NB4 (cell line): ENCODE measurements around a stretch of chr2.

DNA sequence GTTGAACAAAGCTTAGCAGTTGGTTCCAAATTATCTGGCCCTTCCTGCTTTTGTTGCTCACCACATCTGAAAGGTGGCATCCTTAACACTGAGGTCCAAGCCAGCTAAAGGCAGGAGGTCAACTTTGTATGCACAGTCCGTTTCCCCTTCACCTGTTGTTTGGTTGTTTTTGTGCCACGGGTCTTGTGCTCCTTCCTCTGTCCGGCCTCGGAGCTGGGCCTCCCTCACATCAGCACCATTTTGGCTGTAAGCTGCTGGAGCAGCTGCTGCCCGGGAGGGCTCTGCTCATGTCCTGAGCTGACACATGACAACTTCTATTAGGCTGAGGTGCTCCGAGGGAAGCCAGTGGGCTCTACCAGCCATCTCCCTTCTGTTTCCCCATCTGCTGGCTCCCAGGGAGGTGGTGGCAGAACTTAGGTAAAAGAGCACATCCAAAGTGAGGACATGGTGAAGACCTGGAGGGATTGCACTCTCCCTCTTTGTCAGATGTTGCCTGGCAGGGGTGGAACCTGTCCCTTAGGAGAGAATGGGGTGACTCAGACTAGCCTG, 49.6 kb upstream of the TNP1 start:
- RRBS, result 55% methylated on average over 3 of the region's 6 CpGs

- RRBS, result no CpG with 5 or more reads among the region's 8 CpGs
Measured at GRCh38 chr2:216933799-216934244, 74.0 kb upstream of the TNP1 start.

DNA sequence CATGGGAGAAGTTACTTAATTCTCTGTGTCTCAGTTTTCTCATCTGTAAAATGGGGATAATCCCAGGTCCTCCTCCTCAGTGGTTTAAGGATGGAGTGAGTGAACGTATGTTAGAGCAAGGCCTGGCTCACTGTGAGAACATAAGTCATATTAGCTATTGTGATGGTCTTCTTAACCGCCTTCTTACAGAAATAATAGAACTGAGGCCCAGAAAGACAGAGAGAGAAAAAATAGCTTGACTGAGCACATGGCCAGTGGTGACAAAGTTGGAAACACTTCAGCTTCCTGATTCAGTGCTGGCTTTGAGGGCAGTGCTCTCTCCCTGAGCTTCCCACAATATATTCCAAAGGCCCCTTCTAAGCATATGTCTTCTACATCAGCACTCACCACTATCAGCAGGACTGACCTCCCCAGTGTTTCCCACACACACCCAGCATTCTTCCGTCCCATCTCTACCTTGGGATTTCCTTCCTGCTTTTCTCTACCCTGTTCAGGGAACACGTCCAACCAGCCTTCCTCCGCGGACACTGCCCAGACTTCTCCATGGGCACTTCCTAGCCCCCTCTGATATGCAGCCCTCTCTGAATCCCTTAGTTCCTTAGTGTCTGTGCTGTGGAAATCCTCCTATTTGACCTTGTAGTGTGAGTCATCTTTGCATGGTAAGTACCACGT, 215.0 kb upstream of the TNP1 start:
- RRBS, result no CpG with 5 or more reads among the region's 7 CpGs

DNA sequence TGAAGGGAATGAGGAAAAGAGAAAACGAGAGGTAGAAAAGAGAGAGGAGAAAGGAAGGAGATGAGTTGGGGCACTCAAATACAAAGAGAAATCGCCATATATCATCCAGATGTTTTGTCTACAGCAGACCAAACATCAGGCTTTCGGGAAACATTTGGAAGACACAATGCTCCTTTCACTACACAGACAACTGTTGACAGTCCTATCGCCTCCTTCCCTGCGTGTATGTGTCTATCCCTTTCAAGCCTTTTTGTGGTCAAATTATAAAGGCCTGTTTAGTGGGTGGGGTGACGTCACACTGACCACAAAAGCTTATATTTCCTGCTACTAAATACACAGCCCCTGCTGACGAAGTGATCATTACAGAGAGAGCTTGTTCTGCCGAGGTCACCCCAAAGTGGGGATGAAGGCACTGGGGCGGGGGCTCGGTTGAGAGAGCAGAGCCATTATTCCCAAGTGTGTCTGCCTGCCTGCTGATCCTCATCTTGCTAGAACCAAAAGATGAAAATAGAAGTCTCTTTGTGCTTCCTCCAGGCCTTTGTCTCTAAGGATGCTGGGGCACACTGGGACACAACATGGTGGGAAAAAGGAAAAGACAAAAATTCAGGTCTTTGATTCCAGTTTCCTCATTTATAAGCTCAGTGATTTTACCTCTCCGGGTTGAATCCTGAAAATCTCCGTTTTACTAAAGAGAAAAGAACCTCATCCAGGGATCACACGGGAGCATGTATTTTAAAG, 302.8 kb upstream of the TNP1 start:
- RRBS, result no CpG with 5 or more reads among the region's 13 CpGs

DNA sequence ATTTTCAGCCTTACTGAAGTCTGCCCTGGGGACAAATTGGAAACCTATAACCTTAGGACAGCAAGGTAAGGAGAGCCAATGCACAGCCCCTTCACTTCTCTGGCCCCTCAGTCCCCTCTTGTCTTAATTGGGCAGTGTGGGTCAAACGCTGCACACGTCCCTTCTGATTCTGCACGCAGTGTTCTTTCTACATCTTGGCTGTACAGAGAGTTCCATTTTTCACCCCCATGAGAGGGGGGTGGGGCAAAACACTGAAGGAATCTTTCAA, 389.9 kb upstream of the TNP1 start:
- RRBS, result no CpG with 5 or more reads among the region's 3 CpGs

GRCh38 chr2:217393321-217394300, 533.7 kb upstream of the TNP1 start:
- RRBS, result no CpG with 5 or more reads among the region's 7 CpGs

DNA sequence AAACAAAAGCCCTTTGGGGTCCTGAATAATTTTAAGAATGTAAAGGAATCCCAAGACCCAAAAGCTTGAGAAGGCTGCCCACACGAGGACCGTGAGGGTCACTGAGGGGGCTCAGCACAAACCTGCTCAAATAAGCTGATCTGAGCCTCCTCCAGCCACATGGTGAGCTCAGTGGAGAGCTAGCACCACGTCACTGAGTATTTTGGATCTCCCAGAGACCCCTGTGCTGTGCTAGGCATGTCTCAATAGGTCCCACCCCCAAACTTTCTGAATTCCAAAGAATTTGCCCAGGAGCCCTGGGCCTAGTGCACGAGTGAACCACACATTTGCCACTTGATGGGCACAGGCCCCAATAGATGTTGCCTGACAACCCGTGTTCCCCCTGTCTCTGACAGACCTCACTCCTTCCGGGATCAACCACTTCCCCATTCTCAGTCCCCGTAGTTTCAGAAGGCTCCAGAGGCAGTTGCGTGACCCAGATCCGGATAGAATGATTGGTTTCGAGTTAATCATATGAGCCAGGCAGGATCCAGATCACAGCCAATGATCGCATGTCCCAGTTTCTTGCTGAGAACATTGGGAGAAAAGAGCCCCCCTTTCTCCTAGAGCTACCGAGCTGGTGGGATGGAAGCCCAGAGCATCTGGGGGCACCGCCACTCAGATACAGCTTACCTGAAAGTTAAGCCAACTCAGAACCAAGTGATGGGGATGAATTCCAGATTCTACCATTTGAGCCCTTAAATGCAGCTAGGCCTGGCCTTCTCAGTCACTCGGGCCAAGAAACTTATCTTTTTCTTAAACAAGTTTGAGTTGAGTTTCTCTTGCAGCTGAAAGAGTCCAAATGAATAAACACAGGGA, 203.8 kb downstream of the TNS1 start:
- RRBS, result 28% methylated on average over 4 of the region's 14 CpGs

DNA sequence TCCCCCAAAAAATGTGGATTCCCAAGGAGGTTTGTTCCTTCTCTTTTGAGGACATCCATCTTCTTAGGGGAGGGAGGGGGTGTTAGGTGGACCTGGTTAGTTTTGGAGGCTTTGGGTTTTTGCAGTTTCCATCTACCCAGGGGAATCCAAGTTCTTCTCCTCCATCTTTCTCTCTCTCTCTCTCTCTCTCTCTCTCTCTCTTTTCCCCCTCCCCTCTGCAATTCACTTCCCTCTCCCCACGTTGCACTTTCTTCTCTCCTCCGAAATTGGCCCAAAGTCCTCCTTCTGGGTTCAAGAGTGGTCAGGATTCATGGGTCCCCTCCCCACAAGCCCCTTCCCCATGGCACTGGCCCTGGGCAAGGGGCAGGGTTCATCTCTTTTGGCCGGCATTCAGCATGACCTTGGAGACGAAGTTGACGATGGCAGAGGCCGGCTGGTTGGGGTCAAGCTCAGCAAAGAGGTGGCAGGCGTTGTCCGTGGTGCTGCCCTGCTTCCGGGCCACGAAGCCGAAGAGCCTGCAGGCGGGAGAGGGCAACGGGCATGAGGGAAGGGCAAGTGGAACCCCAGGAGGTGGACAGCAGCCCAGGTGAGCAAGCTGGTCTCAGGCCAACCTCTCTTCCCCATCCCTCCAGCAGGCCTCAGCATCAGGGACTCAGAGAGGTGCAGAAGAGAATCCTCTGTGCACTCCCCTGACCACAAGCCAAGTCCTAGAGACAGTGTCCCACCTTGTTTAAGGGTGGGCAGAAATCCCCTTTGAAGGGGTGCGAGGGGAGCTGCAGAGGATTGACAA, 198.5 kb downstream of the TNS1 start:
- RRBS, result 55% methylated on average over 4 of the region's 14 CpGs

DNA sequence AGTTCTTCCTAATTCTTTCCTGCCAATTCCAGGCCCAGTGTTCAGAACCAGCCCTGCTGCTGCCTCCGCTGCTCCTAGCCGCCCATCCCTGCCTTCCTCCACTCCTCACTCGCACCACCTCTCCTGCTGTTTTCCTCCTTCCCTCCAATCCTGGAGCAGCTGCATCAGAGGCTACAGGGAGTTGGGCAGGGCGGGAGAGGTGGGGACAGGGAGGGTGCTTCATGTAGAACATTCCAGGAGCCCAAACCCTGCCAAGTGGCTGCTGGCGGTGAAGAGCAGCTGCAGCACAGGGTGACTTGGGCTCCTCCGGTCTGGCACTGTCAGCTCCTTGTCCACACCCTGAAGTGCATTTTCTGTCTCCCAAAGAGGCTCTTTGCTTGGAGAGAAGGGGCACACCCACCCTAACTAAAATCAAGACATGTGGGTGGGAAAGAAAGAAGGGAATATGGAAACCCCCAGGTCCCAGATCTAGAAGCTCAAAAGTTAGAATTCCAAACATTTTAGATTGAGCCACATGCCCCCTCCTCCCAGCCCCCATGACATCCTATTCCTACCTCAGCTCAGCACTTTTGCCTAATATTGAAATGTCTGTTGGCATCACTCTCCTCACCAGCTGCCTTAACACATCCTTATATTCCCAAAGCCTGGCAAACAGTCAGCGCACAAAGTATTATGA, 176.1 kb downstream of the TNS1 start:
- RRBS, result no CpG with 5 or more reads among the region's 7 CpGs

- RRBS, result no CpG with 5 or more reads among the region's 3 CpGs
Measured at GRCh38 chr2:217847468-217847753, 155.4 kb downstream of the TNS1 start.

GRCh38 chr2:217848734-217849116, 154.1 kb downstream of the TNS1 start:
- RRBS, result 71% methylated on average over 4 of the region's 19 CpGs

- RRBS, result no CpG with 5 or more reads among the region's 7 CpGs
Measured at GRCh38 chr2:217888393-217888773, 114.4 kb downstream of the TNS1 start.

GRCh38 chr2:217891749-217892329, 111.0 kb downstream of the TNS1 start:
- RRBS, result no CpG with 5 or more reads among the region's 5 CpGs

DNA sequence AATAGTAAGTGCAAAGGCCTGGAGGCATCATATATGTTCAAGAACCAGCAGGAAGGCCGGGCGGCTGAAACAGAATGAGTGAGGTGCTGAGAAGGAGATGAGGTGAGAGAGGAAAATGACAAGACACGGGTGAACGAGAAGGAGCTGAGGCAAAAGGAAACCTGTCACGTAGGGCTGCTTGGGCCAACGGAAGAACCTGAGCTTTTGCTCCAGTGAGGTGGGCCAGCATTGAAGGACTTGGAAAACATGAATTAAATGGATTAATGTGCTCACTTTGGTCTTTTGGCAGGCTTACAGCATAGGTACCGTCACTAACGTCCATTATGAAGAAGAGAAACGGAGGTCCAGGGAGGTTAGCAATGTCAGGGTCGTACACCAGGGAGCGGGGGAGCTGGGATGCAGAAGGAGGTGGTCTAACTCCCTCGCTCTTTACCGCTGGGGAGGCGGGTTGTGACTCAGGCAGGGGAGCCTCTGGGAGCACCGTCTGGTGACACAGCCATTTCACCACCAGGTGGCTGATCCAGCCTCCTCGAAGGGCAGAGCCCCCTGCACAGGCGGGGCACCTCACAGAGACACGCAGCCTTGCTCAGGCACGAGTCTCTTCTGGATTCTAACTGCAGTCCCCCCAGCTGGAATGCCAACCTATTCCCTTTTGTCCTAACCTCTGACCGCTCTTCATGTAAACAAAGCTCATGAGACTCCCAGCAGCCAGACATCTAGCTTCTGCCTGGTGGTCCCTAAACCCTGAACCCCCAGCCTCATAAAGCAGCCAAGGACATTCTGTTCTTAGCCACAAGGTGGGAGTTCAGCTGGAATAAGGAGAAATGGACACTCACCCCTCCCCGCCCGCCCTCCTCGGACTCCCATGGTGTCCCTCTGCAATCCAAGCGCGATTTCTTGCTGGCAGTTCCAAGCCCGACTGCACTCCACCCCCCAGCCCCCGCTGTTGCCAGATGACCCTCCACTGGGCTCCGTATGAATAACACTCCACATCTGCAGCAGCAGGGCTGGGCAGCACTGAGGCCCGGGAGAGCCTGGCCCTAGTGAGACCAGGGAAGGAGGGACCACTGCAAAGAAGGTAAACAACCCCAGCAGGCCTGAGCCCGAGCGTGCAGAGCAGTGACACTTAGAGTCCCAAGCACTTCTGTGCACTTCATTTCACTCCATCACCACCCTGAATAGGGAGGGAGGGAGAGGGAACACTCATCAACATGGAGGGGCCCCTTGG, 84.5 kb downstream of the TNS1 start:
- RRBS, result no CpG with 5 or more reads among the region's 31 CpGs

DNA sequence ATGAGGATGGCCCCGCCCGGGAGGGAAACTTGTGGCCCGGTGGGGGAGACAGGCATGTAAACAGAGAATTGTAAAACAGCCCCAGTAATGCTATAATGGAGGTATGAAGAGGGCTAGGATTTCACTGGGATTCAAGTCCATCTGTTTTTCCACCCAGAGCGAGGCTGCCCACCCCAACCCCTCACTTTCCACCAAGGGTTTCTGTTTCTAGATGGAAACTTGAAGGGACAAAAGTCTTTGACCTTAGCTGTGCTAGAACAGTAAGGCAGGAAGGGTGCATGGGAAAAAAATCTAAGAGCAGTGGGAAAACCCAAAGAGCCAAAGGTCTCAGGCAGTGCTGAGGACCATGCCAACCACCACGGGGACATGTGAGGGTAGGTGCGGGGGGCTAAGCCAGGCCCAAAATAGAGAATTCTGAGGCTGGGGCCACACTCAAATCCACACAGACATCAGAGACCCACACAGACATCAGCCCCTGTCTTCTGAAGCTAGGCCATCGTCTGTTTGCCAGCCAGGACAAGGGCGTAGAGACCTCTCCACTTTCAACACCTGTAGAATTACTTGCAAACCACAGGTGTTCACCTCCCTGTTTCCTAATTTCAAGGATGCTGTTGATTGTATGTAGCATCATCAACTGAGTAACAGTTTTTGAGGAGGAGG, 71.6 kb downstream of the TNS1 start:
- RRBS, result no CpG with 5 or more reads among the region's 8 CpGs

DNA sequence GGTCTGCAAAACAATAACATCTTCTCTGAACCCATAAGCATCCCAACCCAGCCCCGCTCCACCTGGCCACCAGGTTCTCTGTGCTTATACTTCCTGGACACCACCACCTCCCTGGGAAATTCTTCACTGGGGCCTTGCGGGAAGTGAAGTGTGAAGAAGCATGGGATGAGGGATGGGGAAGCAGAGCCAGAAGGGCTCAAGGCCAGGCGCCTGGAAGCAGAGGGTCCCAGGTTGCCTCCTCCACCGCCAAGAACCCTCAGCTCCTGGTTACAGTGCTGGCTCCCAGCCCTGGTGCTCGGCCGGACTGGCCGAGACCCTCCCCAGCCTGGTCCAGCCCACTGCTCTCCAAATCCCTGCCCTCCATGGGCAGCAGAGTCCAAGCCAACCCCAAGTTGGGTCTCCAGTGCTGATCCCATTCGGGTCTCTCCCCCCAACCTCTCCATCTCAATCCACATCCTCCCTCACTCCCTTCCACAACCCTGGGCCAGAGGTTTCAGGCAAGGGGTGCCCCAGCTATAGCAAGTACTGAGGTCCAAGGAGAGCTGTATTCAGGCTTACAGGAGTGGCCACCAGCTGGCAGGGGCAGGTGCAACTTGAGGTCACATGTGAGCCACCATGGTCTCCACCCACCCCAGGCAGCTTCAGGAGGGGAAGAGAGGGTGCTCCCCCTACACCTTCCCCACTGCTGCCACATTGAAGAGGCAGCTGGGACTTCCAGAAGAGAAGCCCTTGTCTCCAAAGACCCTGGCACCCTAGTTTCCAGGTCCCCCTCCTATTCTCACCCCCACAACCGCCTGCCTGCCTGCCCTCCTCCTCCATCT, 60.6 kb downstream of the TNS1 start:
- RRBS, result no CpG with 5 or more reads among the region's 9 CpGs

GRCh38 chr2:217942801-217943231, 60.0 kb downstream of the TNS1 start:
- RRBS, result no CpG with 5 or more reads among the region's 2 CpGs

DNA sequence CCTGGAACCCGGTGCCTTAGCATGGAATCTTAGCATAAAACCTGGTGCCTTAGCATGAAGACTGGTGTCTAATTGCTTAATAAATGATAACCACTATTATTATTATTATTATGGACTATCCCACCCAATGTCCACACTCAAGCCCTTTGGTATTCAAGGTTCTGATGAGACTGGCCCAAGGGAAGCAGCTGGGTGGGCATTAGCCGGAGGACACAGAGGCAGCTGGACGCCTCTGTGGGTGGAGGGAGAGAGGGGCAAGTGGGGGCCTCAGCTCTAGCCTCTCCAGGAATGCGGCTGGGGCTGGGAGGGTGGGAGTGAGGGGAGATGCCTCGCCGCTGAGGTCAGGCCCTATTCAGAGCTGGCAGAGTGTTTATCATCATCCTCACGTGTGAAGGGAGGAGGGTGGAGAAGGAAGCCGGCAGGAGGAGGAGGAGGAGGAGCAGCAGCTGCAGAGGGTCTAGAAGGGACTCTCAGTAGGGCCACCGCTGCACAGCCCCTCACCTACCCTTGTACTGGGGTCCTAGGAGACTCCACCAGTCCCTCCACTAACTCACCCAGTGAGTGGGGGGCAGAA, 43.1 kb downstream of the TNS1 start:
- RRBS, result no CpG with 5 or more reads among the region's 9 CpGs

- RRBS, result no CpG with 5 or more reads among the region's 3 CpGs
Measured at GRCh38 chr2:217964949-217965209, 37.9 kb downstream of the TNS1 start.

DNA sequence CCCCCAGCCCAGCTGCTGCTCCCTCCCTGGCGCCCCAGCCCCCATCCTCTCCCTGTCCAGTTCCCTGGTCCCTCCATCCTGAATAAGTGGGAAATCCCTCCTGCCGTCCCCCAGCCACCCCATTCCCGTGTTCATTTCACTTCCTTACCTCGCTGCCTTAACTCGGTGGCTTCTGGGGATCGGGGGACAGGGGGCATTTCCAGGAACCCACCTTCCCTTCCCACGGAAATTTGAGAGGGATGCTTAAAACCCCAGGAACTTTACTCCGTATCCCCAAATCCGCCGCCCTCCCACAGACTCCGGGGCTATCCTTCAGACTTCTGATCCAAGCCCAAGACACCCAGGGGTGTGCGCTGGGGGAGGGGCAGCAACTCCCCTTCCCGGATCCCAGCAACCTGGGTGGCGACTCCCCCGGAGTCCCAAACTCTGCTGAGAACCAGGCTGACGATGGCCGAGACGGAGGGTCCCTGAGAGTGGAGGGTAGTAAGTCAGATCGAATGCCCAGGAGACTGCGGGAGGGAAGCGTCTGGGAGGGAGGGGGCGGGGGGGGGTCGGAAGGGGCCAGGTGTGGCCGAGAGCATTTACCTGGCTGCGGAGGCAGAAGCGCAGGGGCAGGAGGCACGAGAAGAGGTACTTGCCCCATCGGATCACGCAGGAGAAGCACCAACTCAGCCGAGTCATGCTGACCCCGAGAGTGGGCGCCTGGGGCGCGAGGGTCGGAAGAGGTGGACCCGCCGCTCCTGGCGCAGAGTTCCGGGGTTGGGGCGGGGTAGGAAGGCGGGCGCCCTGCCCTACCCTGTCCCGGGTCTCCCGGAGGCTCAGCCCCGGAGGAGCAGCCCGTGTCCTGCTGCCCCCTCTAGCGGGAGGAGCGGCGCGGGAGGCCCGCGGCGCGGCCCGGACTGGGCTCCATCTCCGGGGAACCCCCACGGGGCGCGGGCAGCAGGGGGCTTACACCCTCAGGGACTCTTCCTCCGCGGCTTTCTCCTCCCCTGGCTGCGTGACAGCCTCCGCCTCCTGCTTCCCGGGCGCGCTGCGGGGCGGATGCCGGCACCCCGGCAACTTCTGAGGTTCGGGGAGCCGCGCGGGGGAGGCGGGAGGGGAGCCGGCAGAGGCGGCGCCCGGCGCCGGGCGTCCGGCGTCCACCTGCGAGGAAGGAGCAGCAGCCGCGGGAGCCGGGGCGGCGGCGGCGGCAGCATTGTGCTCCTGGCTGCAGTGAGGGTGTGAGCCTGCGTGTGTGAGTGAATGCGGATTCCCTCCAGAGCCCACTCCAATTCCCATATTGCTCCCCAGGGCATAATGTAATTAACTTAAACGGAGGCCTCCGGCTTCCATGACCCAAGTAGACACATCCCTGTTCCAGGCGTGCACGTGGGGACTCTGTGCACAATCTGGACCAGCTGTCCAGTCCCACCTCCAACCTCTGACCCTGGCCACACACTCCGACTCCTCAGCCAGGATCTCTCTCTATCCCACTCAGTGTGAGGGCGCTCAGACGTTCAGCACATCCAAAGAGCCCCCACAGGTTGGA, 7.3 kb upstream of the TNS1 start:
- RRBS, result 6% methylated on average over 38 of the region's 101 CpGs